Monocyte (primary cell): ENCODE measurements around a stretch of chr13.

DNA sequence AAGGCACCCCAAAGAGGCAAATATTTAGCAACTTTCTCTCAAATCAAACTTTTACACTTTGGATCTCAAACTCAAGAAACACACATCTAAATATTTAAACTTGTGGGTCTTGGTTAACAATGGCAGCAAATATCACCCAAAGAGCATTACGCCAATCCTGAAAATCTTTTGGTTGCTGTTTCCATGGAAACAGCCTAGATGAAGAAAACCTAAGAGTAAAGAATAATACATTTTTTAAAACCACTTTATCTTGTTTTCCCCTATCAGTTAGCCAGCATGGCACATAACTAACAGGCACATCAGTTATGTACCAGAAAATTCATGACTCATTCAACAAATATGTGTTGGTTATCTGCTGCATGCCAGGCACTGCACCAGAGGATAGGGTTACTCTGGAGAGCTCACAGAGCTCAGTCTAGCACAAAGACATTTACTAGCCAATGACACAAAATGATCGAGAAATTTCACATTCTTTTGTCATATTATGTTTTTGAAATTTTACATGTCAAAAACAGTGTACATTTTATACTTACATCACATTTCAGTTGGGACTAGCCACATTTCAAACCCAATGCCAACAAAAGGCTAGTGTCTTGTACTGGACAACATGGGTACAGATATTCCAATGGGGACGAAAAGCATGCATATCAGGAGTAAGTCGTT is 20.4 kb downstream of the LNX2 start:
- PRO-cap, 2 experiments: no peak in any of the 2 experiments

- PRO-cap, 2 experiments: no peak in any of the 2 experiments
Measured at GRCh38 chr13:27618983-27619618, 1.2 kb downstream of the LNX2 start.

DNA sequence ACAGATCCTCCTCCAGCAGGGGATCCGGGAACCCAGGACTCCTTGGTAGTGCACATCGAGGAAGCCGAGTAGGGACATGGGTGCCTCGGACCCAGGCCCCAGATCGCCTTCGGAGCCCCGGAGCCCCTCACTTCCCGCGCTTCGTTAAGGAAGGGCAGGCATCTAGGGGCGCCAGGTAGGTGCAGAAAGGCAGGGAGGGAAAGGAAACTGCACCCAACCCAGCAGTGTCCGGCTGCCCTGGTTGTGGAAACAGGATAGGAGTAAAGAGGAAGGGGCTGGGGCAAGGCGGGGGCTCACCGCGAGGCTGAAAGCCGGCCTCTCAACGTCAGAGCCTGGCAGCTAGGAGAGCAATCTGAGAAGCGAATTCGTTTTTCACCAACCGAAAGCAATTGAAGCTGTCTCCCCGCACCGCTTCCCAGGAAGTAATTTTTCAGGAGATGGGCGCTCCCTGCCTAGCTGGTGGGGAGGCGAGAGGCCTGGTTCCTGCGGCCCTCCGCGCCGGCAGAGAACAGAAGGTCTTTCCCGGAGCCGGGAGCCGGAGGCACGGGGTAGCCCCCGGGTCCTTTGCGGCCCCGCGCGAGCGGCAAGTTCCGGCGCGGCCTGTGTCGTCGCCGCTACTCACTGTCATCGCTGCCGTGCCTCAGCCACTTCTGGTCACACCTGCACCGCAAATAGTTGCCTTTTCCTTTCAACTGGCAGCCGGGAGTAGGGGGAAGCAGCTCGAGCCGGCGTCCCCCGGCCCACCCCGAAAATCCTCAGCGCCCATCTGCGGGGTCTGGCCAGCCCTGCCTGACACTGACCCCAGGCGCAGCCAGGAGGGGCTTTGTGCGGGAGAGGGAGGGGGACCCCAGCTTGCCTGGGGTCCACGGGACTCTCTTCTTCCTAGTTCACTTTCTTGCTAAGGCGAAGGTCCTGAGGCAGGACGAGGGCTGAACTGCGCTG is 1.3 kb downstream of the PDX1 start:
- PRO-cap, 2 experiments: no peak in any of the 2 experiments

- PRO-cap, 2 experiments: no peak in any of the 2 experiments
Measured at GRCh38 chr13:27980275-27981625, 7.7 kb downstream of the URAD start.

- PRO-cap, 2 experiments: no peak in any of the 2 experiments
Measured at GRCh38 chr13:28140031-28140161, 1.6 kb downstream of the PAN3 start.

DNA sequence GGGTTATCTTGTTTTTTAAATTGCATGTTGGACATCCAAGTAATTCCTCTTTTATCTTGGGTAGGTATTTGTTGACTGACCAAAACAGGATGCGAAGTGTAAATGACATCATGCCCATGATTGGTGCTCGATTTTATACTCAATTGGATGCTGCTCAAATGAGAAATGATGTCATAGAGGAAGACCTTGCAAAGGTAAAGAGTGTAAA is 141.9 kb downstream of the PAN3 start:
- PRO-cap, 2 experiments: no peak in any of the 2 experiments

- PRO-cap, 2 experiments: no peak in any of the 2 experiments
Measured at GRCh38 chr13:28492510-28493087, 2.3 kb downstream of the FLT1 start.

DNA sequence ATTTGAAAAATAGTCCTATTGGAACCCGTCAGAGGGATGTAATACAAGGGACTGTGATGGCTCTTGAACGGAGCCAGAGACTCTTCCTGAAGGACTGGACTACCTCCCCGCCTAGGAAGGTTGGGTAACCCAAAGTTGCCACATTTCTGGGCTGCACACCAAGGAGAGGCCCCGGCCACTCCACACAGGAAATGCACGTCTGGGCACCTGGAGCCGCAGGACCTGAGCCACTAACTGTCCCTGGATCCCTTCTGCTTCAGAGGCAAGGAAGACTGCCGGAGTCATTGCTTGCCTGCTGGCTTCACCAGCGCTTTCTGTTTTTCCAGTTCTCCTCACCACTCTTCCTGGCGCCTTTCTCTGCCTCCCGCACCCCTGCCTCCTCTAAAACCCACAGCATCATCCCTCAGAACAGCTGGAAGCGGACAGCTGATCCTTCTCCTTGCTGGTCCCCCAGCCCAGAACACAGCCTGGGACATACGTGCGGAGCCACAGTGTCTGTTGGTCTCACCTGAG is 1.3 kb upstream of the FLT1 start:
- PRO-cap, 2 experiments: no peak in any of the 2 experiments

DNA sequence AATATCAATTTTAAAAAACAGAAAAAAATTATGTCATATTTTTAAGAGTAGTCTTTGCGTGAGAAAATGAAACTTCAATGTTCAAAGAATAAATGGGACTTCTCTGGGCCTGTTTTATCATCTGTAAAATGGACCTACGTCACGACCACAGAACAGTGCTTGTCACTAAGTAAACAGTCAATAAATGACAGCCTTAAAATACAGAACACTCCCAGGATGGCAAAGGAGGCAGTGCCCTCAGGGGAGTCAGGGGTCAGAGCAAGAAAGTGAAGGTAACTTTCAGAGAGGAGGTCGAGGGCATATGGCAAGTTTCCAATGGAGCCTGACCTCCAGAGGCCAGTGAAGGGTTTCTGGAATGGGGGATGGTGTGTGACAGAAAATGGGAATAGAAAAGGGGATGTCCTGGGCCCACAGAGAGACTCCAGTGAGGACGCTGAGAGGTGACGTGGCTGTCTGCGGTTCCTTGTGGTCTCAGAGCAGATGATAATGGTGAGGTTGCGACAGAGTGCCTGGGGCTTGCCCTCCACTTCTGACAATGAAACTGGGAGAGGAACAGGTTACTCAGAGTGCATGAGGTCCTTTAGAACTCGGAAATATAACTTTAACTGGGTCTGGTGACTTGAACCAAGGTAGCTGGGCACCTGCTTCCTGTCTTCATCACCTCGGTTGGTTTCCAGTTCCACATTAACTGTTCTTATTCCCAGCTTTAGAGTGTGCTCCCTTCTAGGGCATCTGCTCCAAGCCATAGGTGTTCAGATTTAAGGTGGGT is 91.7 kb downstream of the UBL3 start:
- PRO-cap, 2 experiments: peak in 1 of 2 experiments; most common plus-strand start position 416 of the sequence (in 1); most common minus-strand start position 317 of the sequence (in 1)

GRCh38 chr13:29812044-29812546 is 38.3 kb downstream of the UBL3 start:
- PRO-cap, 2 experiments: no peak in any of the 2 experiments

- PRO-cap, 2 experiments: peak in 2 of 2 experiments; most common minus-strand start chr13:29828429 (in 1)
Measured at GRCh38 chr13:29828069-29829307, 21.9 kb downstream of the UBL3 start.

DNA sequence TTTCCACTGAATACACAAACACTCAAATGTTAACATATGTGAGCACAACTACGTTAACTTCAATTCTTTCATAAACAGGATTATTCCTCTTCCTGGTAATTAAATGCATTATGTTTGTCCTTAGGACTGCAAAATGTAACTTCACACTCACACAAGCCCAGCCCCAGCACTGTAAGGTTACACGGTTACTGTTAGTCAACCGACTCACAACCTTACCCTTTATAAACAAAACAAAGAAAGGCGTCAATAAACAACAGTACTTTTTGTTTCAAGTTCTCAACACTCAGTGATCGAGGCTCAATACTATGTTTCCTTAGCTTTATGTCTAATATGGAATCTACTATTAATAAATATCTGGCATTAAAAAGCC is 1.9 kb downstream of the UBL3 start:
- PRO-cap, 2 experiments: no peak in any of the 2 experiments

DNA sequence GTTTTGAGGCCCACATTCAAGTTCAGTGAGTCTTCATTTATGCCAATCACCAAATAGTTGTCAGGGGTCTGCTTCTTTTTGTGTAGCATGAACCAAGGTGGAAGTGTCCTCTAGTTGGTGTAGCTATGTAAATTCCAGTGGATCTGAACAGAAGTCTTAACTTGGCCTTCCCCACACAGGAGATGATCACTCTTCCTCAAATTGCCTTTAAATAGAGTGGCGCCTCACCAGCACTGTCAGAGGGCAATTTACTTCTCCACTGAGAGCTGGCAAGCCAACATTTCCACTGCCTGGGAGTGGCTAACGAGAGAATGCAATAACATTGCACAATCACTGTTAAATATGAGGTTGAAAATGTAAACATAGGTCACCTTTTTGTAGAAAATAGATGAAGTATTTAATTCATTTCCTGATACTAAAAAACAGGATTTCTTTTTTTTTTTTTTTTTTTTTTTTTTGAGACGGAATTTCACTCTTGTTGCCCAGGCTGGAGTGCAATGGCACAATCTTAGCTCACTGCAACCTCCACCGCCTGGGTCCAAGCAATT is 55.4 kb upstream of the UBL3 start:
- PRO-cap, 2 experiments: no peak in any of the 2 experiments

DNA sequence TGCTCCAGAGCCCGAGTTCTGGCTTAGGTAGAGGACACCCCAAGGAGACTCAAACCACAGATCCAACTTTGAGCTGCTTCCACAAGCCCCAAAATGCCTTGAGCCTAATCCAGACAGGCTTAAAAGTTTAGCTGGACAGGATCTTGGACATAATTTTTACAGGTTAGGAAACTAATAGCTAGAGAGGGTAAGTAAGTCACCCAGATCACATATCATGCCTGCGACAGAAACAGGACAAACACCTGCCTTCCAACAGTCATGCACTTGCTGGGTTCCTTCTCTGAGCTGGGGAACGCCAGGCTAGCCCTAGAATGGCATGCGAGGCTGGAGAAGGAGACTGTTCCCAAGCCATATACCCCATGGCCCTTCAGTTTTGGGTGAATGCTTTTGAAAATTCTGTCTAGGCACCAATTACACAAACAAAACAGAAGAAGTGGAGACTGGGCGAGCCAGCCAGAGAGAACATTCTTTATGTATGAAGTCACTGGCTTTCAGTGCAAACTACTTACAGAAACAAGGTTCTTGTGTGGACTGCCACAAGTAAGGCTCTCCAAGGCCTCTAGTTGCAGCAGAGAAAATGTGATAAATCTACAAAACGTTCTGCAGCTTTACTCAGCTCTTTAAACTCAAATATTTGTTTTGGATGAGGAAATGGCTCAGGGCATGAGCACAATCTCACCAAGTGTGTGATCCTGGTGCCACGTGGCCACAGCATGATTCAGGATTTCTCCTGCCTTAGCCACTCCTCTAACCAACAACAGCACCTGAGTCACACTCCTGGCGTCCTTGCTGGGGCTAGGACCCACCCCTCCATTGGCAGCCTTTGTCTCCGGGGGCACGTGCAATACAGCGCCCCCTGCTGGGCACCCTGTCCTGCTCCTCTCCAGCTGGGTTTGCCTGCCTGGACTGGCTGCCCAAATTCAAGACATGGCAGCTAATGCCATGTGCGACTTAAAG is 73.4 kb upstream of the UBL3 start:
- PRO-cap, 2 experiments: no peak in any of the 2 experiments

DNA sequence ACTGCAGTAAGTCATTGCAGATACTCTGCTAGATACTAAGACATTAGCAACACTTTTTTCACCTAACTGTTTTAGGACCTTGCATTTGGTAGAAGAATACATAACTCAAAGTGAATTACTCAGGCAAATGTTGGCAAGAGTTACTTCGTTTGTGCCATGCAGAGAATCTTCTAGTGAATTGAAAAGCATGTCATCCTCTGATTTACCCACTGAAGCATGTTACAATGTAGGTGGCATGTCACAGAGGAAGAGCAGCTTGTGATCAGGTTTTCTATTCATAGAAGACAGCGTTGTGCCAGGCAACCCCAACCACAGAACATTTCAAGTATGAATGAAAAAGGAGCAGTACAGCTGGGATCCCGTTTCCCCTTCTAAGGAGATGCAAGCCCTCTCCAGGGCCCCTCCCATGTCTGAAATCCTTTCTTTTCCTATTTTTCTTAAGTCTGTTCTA is 5.9 kb upstream of the KATNAL1 start:
- PRO-cap, 2 experiments: no peak in any of the 2 experiments

GRCh38 chr13:30334505-30335677 is 27.5 kb upstream of the KATNAL1 start:
- PRO-cap, 2 experiments: no peak in any of the 2 experiments

DNA sequence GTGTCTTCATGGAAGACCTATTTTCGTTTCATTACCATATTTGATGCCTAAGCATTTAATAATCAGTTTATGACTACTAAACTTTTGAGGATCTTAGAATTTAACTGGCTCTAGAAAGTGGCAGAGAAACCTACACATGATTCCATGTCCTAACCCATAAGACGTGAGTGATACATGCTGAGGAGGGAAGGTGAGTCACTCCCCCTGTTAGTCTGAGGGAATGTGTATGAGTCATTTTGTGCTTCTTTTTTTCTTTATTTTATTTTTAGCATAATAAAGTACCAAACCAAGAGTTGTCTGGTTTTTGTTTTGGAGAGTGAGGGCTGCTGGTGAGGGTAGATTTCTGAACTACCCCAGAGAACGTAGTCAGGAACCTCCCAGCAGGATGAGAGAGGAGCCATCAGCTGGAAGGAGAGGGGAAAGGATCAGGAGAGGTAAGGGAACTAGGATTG is 8.0 kb downstream of the UBE2L5 start:
- PRO-cap, 2 experiments: peak in 1 of 2 experiments; most common plus-strand start position 302 of the sequence (in 1)

DNA sequence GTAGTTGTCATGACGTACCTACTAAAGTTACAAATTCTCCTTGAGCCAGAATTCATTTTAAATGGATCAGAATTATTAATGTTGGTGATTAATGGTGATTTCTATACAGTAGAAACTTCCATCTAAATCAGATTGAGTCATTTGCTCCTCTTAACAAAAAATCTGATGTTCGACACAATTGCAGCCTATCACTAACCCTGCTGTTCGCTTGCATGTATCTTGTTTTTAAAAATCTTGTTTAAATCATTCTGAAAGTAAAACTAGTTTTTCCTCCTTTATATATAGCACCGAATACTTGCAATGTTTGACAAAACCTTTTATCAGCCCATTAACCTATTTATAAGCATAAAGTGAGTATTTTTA is 6.4 kb downstream of the HMGB1 start:
- PRO-cap, 2 experiments: peak in 1 of 2 experiments; most common minus-strand start position 202 of the sequence (in 1)

- PRO-cap, 2 experiments: peak in 1 of 2 experiments; most common plus-strand start chr13:30465525 (in 1)
Measured at GRCh38 chr13:30465287-30465590, 497 bp downstream of the HMGB1 start.

GRCh38 chr13:30608382-30608904 is 9.3 kb upstream of the USPL1 start:
- PRO-cap, 2 experiments: no peak in any of the 2 experiments